LHCN-M2 (cell line): ENCODE measurements around the gene FRG2.

DNA sequence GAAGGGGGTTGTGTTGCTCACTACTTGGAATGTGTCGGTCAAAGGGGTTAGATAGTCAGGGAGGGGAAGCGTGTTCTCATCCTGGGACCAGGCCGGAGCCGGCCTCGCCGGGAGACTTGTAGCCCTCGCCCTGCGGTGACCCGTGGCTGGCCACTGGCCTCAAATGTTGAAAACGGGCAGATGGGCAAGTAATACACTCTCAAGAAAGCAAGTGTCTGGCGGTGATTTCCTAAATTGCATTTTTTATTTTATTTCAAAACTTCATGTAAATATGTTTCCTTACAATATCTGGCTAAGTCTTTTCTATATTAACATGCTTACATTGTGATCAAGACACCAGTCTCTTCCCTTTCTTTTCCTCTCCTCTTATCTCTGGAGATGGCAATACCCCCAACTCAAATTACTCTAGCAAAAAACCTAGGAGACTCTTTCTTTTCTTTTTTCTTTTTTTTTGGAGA lies 336 bp downstream of the ZFP42 start:
- RAMPAGE, long total RNA = no peak

DNA sequence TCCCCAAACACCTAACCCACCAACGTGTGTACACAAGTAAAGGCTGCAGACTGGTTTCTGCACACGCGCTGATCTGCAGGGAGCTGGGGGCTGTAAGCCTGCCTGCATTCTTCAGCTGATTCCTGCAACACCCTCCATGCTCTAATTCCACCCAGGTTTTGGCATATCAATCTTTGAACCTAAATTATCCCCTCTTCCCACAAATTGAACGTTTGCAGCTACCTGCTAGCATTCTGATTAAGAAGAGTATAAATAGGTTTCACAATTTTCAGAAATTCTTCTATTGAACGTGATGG lies 820.3 kb downstream of the TRIML1 start:
- RAMPAGE, long total RNA = no peak

GRCh38 chr4:189739169-189739533 lies 201.5 kb upstream of the FRG1 start:
- RAMPAGE, long total RNA = no peak

DNA sequence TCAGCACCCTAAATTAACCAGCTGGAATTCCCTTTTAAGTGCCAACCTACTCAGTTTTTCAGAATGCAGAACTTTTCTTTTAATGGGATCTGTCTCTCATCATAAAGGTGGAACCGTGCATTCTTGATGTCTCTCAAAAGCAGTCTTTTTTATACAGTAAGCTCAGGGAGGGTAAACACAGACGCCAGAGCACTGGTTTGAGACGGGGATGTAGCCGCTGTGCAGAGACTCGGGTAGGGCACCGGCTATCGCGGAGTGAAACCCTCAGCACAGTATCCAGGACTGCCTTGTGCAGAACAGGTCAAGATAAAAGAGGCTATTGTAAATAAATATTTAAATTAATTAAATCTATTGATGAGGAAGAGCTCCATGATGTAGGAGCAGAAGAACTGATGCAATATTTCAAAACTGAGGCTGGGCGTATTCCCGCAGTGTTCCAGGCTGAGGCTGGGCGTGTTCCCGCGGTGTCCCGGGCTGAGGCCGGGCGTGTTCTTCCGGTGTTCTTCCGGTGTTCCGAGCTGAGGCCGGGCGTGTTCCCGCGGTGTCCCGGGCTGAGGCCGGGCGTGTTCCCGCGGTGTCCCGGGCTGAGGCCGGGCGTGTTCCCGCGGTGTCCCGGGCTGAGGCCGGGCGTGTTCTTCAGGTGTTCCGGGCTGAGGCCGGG lies 130.5 kb upstream of the FRG1 start:
- RAMPAGE, long total RNA = no peak

DNA sequence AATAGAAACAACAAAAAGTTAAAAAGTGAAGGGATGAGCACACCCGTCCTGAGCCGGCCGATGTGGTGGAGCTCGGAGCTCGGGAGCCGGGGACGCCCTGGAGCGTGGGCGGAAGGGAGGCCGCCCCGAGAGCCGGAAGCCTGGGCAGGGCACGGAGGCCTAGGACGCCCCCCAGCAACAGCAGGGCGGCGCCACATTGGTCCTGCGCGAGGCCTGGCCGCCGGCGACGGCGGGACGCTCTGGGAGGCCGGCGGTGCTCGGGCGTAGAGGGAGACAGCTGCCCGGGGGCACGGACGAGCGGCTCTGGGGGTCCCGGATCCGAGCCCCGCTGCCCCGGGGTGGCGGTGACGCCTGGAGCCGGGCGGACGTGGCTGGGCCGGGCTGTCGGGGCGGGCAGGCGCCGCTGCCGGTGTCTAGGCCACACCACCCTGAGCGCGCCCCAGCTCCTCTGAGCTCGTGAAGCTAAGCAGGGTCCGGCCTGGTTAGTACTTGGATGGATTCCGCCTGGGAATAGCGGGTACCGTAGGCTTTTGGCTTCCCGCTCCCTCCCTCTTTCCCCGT lies 12.2 kb downstream of the FRG2 start:
- RAMPAGE, long total RNA = no peak

DNA sequence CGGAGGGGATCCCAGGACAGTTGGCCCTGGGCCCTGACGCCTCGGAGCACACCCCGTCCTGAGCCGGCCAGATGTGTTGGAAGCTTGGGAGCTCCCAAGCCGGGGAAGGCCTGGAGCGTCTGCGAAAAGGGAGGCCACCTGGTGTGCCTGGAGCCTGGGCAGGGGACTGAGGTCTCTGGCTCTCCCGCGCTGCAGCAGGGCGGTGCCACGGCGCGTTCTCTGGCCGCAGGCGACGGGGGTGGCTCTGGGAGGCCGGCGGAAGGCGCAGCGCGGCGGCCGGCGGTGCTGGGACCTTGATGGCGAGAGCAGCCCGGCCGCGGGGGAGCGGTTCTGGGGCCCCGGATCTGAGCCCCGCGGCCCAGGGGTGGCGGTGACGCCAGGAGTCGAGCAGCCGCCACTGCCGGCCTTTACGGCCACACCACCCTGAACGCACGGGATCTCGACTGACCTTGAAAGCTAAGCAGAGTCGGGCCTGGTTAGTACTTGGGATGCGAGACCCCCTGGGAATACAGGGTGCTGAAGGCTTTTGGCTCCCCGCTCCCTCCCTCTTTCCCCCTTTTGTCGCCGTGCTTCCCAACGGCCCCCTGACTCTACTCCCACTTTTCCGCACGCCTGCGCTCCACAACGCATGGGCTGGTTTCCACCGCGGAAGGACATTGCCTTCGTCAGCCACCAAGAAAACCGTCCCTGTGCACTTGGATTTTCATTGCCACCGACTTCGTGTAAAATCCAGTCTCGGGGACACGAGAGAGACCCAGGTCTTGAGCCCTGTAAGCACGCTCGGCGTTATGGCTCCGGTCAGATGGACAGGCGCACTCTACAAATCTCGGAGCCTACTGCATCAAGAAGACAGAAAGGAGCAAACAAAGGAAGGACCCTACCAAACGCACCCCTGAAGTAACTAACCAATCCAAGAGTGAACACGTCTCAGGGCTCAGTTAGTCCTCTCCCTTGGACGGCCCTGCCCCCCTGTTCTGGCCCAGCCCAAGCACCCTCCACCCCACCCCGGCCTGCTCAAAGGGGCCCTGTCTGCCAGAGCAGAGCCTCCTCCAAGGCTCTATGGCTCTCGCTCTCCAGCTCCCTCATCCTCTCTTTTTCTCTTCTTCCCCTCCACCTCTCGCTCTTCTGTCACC lies 9.4 kb downstream of the FRG2 start:
- RAMPAGE, long total RNA = no peak

GRCh38 chr4:190026959-190027319 lies at the start of gene FRG2:
Gene FRG2, minus strand, starts transcription at chr4:190027256.
- RAMPAGE, long total RNA = no peak